ENCODE measurements around the genes MADCAM1, CDC34, RNF126 and R3HDM4.

DNA sequence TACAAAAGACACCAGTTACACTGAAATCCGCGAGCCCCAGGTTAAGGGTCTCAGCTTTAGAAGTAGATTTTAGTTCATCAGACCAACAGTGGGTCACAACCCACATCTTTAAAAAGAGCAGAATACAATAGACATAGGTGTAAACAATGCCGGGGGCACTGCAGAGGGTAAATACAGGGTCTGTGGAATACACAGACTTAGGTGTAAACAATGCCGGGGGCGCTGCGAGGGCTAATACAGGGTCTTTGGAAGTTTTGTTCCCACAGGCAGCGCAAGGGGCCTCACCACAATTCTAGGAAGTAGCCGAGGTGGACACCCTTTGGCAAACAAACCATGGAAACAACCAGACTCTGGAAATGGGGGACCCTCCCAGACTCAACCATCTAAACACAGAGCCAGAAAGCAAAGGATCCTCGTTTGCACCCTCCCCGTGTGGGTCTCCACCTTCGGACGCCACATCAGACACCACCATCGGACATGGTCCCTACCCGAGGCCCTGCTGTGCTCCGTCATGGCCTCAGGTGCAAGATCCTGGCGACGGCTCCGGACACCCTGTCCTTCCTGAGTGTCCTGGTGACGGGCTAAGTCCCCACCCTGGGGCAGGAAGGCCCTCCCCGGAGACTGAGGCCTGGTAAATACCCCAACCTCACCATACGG lies 16.6 kb upstream of the PLPP2 start:
- RRBS: 93% methylated on average over 3 of the region's 21 CpGs

- RRBS: no CpG with 5 or more reads among the region's 15 CpGs
These were observed 7.5 kb downstream of the THEG start for GRCh38 chr19:368239-368770.

DNA sequence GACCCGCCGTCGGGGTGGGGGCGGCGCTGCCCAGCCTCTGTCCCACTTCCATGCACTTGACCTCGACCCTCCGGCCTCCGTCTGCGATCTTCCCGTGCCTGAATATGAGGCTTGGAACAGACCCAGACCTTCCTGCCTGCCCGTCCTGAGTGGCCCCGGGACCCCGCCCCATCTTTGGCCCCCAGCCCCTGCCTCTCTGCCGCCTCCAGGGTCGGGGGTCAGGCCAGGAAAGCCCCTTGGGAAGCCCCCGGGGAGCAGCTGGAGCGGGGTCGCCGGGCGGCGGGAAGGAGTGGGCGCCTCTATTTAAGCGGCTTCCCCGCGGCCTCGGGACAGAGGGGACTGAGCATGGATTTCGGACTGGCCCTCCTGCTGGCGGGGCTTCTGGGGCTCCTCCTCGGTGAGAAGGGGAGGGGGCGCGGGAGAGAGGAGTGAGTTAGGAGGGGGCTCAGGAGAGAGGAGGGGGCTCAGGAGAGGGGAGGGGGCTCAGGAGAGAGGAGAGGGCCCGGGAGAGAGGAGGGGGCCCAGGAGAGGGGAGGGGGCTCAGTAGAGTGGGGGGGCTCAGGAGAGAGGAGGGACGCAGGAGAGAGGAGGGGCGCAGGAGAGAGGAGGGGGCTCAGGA lies at the start of gene MADCAM1:
TSS of gene MADCAM1 (plus strand) at position 332 of the 619 bp plus-strand sequence.
- RRBS: 8% methylated on average over 8 of the region's 34 CpGs

- RRBS: 2% methylated on average over 44 of the region's 61 CpGs
These were observed at the start of gene CDC34 for GRCh38 chr19:531648-532047. Gene CDC34 (plus strand): TSS chr19:531760.

DNA sequence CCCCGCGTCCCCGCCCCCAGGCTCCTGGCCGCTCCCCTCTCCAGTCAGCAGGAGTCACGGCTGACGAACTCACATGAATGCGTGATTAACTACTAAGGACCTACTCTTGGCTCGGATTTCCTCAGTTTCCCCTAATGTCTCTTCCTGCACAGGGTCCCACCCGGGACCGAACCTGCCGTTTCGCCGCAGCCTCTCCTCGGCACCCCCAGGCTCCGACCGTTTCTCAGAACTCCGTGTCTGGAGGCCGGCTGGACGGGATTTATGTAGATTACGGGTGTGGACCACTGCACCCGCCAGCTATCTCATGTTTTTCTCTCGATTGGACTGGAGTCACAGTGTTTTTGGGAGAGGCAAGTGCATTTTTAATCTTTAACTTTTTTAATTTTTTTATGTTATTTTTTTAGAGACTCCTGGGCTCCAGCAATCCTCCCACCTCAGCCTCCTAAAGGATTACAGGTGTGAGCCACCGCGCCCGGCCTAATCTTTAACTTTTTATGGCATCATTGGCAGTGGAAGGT lies 8.7 kb downstream of the GZMM start:
- RRBS: 50% methylated on average over 5 of the region's 25 CpGs

DNA sequence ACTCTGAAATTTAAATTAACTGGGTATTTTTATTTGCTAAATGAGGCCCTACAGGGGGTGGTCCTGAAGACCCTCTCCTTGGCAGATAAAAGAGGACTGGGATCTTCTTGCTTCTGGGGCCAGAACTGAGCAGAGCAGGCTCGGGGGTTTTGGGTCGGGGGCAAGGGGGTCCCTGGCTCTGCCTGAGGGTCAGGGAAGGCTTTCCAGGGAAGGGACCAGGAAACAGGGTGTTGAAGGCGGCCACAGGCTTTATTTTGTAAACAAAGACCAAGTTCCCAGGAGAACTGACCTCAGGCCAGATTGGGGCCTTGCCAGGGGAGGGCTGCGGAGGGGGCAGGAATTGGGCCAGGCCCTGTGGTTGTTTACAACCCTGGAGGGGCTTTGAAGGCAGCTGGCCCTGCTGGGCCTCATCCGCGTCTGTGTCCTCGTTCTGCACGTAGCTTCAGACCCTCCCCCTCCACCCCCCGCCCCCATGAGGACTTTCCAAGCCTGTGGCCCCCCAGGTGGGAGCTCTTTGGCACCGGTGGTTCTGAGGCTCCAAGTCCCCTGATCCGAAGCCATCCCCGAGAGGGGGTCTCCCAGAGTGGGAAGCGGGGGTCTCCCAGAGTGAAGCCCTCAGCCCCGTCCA lies 13.7 kb upstream of the BSG start:
- RRBS: no CpG with 5 or more reads among the region's 14 CpGs

DNA sequence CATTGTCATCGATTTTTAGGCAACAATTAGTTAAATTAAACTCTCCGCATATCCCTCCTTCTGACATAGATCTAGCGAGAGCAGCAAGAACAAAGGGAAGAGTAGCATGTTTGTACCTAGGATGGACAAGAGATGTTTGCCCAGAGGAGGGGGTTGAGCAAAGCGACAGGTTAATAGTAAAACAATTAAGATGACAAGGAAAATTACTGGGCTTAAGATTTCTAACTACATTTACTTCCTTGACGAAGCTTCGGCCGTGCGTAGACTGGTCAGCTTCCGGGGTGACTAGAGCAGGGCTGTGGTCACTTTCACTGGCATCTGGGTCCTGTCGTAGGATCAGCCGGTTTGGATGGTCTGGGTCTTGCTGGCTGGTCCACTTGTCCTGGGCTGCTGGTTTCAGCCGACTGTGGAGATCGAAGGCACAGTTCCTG lies 5.2 kb upstream of the BSG start:
- RRBS: 71% methylated on average over 3 of the region's 13 CpGs

DNA sequence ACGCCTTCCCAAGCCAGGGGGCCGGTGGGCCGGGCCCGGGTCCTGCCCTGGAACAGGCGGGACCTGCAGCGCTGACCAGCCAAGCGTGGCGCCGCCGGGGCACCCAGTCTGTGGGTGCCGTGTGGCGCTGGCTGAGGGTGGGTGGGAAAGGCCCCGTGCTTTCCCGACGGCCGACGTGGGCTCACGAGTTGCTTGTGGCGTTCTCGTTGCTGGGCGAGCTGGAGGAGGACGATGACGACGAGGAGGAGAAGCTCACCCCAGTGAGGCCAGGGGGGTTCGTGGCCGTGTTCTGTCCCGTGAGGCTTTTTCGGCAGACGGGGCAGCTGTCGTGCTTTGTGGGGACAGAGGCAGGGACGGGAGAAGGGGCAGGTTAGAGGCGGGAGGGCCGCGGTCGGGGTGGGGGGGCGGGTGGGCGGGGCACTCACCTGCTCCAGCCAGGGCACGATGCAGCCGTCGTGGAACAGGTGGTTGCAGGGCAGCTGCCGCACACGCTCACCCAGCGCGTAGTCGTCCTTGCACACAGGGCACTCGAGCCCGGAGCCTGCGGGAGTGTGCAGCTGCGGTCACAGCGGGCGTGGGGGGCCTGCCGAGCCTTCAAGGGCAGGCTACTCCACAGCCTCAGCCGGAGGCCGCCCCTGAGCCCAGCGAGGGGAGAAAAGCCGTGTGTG lies 8.4 kb downstream of the FGF22 start:
- RRBS: 97% methylated on average over 15 of the region's 56 CpGs

DNA sequence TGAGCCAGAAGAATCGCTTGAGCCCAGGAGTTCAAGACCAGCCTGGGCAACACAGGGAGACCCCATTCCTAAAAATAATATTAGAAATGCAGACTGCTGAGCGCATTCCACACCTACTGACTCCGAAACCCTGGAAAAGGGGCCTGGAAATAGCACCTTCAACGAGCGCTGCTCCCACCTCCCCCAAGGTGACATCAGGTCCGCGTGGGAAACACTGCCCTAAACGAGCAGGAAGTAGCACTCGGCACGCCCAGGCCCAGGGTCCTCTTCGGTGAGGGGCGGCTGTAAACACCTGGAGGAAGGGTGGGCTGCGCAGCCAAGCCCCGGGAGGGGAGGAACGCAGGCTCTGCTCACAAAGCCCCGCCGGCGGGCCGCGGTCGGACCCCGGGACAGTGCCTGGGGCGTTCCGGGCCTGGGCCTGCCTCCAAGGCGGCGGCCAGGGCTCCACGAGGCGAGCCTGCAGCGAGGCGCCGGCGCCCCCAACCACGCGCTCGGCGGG lies 881 bp downstream of the RNF126 start:
- RRBS: 1% methylated on average over 15 of the region's 36 CpGs

DNA sequence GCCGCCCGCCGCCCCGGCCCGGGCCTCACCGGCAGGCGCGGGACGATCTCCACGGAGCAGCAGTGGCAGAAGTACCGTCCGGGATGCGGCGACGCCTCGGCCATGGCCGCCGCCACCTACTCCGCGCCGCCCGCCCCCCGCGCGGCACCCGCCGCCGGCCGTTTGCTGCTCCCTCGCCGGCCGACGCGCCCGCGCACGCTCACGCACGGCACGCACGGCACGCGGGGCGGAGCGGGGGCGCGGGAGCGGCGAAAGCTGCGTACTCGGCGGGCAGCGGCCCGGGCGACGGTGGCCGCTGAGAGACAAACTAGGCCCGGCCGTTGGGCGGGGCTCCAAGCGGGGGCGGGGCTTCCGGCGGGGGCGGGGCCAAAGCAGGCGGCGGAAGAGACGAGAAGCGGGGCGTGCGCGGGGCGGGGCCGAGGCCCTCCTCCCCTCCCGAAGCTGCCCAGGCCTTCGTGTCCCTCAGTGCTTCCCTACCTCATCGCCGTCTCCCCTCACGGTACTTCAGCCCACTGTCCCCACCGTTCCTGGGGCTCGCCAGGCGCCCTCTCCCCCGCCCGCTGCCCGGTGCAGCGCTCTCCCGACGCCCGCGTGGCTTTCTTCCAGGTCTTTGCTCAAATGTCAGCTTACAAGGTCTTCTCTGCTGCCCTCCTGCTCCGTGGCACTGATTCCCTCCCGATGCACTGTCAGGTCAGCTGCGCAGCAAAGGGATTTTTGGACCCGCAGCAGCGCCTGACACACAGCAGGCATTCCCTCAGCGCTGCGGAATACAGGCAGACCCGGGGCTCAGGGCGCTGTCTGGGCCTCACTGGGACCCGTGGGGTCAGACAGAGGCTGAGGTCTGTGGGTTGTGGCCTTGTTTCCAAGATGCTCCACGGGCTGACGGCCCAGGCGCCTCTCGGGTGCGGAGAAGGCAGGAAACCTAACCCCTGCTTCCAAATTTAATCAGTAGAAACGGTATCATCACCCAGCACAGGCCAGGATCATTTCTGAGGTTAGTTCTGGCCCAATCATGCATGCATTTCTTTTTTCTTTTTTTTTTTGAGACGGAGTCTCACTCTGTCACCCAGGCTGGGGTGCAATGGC lies at the start of gene RNF126:
TSS of gene RNF126 (minus strand) at position 197 of the 1,086 bp plus-strand sequence.
- RRBS: under 1% methylated on average over 50 of the region's 107 CpGs

GRCh38 chr19:748022-748586 lies 2.8 kb upstream of the MISP start:
- RRBS: no CpG with 5 or more reads among the region's 22 CpGs

- RRBS: no CpG with 5 or more reads among the region's 16 CpGs
These were observed 14.2 kb downstream of the MISP start for GRCh38 chr19:764995-765666.

GRCh38 chr19:813420-814070 lies 8.2 kb downstream of the PLPPR3 start:
- RRBS: 95% methylated on average over 5 of the region's 62 CpGs

- RRBS: no CpG with 5 or more reads among the region's 18 CpGs
These were observed 8.8 kb downstream of the R3HDM4 start for GRCh38 chr19:904108-904635.

GRCh38 chr19:906360-906979 lies 6.5 kb downstream of the R3HDM4 start:
- RRBS: no CpG with 5 or more reads among the region's 16 CpGs

- RRBS: 2% methylated on average over 53 of the region's 98 CpGs
These were observed at the start of gene R3HDM4 for GRCh38 chr19:912554-913424. Gene R3HDM4 (minus strand): TSS chr19:913219.

- RRBS: no CpG with 5 or more reads among the region's 17 CpGs
These were observed 2.1 kb downstream of the ARID3A start for GRCh38 chr19:927750-928463.

DNA sequence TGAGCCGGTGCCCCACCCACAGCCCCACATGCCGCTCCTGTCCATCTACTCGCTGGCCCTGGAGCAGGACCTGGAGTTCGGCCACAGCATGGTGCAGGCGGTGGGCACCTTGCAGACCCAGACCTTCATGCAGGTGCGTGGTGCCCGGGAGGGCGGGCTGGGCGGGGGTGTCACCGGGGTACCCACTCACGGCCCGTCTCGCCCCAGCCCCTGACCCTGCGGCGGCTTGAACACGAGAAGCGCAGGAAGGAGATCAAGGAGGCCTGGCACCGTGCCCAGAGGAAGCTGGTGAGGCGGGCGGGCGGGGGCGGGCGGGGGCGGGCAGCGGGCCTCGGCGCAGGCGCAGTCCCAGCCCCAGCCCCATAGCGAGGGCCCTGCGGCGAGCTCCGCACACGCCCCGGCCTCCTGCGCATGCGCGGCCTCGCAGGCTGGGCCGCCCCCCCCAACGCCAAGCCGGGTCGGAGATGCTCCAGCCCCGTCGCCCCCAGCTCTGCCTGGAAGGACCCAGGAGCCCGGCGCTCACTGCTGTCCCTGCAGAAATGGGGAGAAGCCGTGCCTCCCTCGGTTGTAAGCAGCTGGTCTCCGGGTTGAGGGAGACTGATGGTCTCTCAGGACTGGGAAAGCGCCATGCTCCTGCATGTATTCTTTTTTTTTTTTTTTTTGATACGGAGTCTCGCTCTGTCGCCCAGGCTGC lies 7.8 kb downstream of the ARHGAP45 start:
- RRBS: 86% methylated on average over 16 of the region's 53 CpGs

GRCh38 chr19:1091271-1091704 lies 3.9 kb downstream of the POLR2E start:
- RRBS: no CpG with 5 or more reads among the region's 20 CpGs

DNA sequence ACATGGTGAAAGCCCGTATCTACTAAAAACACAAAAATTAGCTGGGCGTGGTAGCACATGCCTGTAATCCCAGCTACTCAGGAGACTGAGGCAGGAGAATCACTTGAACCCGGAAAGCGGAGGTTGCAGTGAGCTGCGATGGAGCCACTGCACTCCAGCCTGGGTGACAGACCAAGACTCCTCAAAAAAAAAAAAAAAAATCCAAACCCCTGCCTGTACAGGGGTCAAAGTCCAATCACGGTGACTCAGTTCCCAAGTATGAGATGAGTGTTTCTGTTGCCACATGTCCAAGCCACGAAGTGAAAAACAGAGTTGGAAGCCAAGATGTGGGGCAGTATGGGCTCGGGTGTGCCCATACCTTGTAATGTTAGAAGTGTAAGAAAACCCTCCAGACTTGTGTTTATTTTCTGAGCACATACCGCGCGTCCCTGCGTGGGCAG lies 1.4 kb upstream of the GPX4 start:
- RRBS: no CpG with 5 or more reads among the region's 12 CpGs

Measured in AG08470 (cell line).